Epidermal melanocyte (primary cell): ENCODE measurements around a stretch of chr1.

DNA sequence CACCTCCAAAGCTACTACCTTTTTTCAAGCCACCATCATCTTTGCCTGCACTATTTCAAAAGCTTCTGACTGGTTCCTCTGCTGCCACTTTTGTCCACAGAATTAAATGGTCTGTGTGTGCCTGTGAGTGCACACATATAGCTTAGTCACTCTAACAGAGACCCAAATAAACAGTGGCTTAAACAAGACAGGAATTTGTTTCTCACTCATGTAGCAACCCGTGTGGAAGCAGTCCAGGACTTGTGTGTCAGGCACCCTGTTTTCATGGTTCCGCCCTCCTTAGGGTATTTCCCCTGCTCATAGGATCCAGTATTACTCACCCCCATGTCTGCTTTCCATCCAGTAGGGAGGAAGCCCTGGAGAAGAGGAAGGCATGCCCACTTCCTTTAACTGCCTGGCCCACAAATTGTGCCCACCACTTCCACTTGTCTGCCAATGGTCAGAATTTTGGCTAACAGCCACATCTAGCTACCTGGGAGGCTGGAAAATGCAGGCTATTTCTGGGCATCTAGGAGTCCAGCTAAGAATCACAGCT, 41.2 kb upstream of the TACSTD2 start:
- RRBS, result no CpG with 5 or more reads among the region's 2 CpGs

DNA sequence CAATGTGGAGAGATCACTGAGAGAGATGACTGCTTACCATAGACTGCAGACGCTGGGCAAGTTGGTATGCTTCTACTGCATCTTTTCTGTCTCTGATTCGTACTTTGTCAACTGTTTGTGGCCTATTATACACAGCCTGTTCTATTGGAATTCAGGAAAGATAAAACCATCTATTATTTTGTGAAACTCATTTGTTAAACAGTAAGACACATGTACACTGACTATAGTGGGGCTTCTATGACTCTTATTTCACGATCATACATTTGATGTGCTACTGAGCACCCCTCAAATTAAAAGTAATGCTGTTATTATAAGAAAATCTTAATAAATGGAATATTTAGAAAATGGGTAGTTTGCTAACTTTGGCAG, 24.4 kb downstream of the MYSM1 start:
- RRBS, result no CpG with 5 or more reads among the region's 3 CpGs

GRCh38 chr1:58755072-58756089, 28.5 kb downstream of the JUN start:
- RRBS, result no CpG with 5 or more reads among the region's 10 CpGs

DNA sequence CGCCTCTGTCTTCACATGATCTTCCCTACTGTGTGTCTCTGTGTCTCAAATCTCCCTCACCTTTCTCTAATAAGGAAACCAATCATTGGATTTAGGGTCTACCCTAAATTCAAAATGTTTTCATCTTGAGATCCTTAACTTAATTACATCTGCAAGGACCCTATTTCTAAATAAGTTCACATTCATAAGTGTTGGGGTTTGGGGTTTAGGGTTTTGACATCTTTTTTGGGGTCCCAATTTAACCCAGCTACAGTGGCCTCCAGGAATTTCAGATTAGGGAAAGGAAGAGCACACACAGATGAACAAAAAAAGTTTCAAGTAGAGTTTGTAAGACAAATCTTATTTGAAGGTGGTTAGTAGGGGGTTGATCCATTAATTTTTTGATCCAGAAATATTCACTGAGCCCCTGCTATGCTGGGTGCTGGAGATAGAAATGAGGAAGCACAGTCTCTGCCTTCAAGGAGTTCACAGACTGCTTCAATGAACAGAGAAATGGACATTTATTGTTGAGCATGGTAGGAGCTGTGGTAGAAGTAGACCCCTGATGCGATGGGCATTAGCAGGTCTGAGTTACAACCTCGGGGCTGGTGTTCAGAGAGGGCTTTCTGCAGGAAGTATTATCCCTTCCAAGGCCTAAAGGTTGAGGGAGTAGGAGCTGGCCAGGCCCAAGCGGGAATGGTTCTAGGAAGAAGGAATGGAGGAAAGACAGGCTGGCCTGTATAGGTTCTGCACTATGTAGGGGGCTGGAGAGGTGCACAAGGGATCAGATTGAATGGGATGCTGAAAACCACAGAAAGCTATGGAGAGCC, 23.2 kb upstream of the JUN start:
- RRBS, result no CpG with 5 or more reads among the region's 4 CpGs

GRCh38 chr1:58896509-58897003, 112.7 kb upstream of the JUN start:
- RRBS, result no CpG with 5 or more reads among the region's 7 CpGs

DNA sequence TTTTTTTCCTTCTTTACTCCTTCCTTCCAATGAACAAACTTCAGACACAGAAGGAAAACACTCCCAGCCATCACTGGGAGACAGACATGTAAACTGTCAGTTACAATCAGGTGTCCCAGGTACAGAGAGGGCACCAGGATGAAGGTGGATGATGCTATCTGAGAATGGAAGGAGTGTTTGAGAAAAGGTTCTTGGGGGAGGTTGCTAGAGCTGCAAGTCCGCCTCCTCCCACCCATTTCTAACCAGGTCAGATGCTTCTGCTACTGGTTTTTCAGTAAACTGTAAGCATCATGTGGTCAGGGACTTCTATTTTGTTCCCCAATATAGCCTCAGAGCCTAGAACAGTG, 171.1 kb upstream of the JUN start:
- RRBS, result no CpG with 5 or more reads among the region's 1 CpG

GRCh38 chr1:59015614-59016246, 231.9 kb upstream of the JUN start:
- RRBS, result no CpG with 5 or more reads among the region's 5 CpGs

GRCh38 chr1:59072142-59072602, 224.7 kb upstream of the FGGY start:
- RRBS, result no CpG with 5 or more reads among the region's 3 CpGs

- RRBS, result no CpG with 5 or more reads among the region's 2 CpGs
Observed at GRCh38 chr1:59124108-59124548, 172.8 kb upstream of the FGGY start.

GRCh38 chr1:59506818-59507377, 210.0 kb downstream of the FGGY start:
- RRBS, result no CpG with 5 or more reads among the region's 4 CpGs

- RRBS, result no CpG with 5 or more reads among the region's 13 CpGs
Observed at GRCh38 chr1:59601051-59601723, 213.6 kb upstream of the HOOK1 start.

DNA sequence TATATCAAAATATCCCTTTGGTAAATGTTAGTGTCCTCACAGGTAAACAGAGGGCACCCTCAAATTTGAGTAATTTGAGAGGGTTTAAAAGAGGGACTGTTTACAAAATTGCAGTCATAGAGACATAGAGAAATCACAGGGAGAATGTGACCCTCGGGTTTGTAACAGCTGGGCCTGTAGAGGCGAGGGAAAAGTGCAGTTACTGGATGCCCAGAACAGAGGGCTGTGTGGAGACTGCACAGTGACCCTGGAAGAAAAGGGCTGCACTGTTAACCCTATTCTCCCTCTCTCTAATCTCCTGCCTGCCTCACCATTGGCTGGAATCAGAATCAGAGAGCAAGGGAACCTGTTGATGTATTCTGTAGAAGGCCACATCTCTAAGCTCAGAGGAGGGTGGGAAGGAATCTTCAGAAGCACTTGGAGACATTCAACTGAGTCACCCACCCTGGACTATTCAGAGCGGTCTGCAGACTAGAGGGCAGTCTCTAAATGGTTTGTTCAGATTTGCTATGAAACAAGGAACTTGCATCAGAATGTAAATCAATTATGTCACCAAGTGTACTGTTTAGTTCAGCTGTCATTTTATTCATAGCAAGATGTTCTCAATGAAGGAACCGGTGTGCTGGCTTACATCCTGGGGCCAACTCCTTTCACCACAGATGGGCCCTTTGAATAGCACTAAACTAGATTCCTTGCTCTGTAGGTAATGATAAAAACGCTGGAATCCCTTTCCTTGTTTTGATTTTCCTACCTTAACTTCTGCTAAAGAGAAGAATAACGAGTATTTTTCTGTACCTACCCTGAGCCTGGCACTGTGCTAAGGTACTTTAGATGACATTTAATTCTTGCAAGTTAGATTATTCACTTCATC, 132.2 kb upstream of the HOOK1 start:
- RRBS, result no CpG with 5 or more reads among the region's 6 CpGs

GRCh38 chr1:59759070-59760009, 55.4 kb upstream of the HOOK1 start:
- RRBS, result no CpG with 5 or more reads among the region's 12 CpGs

DNA sequence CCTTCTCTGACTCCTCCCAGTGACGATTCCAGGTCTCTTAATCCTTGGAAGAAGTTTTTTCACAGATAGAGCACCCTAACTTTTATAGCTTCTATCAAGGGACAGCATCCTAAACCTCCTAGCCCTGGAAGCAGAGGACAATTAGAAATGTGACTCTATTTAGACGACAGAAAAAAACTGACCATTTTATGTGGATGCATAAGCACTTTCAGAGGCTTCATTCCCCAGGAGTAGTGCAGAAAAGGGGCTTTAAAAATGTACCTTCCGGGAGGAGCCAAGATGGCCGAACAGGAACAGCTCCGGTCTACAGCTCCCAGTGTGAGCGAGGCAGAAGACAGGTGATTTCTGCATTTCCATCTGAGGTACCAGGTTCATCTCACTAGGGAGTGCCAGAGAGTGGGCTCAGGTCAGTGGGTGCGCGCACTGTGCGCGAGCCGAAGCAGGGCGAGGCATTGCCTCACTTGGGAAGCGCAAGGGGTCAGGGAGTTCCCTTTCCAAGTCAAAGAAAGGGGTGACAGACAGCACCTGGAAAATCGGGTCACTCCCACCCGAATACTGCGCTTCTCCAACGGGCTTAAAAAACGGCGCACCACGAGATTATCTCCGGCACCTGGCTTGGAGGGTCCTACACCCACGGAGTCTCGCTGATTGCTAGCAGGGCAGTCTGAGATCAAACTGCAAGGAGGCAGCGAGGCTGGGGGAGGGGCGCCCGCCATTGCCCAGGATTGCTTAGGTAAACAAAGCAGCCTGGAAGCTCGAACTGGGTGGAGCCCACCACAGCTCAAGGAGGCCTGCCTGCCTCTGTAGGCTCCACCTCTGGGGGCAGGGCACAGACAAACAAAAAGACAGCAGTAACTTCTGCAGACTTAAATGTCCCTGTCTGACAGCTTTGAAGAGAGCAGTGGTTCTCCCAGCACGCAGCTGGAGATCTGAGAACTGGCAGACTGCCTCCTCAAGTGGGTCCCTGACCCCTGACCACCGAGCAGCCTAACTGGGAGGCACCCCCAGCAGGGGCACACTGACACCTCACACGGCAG, 416.6 kb upstream of the C1orf87 start:
- RRBS, result no CpG with 5 or more reads among the region's 30 CpGs

DNA sequence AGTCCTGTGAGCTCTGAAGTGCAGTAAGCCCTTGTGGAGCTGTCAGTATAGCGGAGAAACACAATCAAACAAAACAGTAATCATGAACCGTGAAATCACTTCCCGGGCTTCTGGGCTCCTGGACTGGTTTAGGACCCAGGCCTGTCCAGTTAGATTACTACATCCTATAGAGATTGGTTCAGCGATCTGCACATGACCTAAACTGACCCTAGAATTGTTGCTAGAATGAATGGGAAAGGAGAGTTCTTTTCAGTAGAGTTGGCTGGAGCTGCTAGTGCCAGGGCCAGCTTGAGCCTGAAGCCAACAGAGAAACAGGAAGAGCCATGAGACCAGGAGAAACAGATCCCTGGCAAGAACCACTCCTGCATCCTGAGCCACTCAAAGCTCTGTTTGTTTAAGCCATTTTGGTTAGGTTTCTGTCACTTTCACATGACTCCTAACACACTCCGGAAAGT, 474.2 kb upstream of the C1orf87 start:
- RRBS, result no CpG with 5 or more reads among the region's 5 CpGs

- RRBS, result no CpG with 5 or more reads among the region's 3 CpGs
Observed at GRCh38 chr1:60825384-60826120, 256.8 kb upstream of the NFIA start.

- RRBS, result no CpG with 5 or more reads among the region's 1 CpG
Observed at GRCh38 chr1:60856838-60857124, 225.6 kb upstream of the NFIA start.

- RRBS, result 4% methylated on average over 45 of the region's 94 CpGs
Observed at GRCh38 chr1:61049658-61050955, 32.3 kb upstream of the NFIA start.

GRCh38 chr1:61051918-61052549, 30.3 kb upstream of the NFIA start:
- RRBS, result 96% methylated on average over 7 of the region's 21 CpGs